ENCODE measurements around the gene BEND3.

DNA sequence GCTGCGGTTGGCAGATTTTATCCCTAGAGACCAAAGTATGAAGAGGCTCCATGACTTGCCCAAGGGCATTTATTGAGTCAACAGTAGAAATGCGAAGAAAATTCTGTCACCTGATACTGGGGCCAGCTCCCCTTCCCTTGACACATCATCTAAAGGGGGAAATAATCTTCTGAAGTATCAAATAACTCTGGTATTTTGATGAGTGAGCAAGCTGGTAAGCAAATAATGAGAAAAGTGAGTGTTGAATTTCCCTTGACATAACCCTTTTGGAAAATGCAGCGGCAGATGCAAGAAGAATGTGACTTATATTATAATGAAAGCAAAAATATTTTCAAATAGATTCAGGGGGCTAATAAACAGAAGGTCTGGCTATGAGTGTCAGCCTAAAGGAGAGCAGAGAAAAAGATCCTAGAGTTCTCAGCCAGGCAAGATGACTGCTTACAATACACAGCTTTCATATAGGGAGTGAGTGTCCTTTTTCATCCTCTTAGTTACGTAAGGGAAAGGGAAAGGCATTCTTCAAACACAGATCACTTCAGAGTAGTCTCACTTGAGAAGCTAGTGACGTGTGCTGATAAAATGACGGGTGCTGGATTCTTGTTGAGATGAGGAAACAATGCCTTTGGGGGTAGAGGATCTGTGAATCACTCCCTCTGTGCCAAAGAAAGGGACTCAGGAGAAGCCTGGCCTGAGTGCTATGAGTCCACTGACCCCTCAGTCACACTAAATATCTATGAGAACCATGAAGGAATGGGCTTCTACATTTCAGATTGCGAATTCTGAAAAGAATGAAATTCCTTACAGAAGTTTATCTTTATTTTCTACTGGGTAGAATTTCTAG is 117.1 kb downstream of the QRSL1 start:
- RRBS = no CpG with 5 or more reads among the region's 7 CpGs

DNA sequence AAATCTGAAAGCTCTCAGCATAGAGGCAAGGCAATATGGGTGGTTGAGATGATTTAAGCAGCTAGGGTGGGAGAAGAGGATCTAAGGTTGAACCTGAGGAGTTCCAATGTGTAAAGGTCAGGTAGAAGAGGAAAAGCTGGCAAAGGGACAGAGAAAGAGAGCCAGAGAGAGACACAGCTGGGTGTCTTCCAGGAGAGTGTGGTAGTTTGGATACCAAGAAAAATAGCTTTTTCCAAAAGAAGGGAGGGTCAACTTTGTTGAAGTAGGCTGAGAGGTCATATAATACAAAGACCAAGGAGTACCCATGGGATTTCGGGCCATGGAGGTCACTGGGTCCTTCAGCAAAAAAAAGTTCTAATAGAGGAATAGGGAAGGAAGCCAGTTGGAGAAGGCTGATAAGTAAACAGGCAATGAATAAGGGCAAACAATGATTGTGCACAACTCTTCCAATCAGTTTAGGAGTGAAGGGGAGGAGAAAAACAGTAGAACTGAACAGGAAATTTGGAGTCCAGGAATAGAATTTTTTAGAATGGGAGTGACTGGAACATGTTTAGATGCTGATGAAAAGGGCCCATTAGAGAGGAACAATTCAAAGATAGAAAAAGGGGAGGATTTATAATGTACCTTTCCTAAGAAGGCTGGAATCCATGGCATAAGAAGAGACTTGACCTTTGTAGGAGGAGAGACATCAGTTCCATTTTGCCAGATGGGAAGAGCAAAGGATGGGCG is 135.2 kb downstream of the QRSL1 start:
- RRBS = no CpG with 5 or more reads among the region's 2 CpGs

DNA sequence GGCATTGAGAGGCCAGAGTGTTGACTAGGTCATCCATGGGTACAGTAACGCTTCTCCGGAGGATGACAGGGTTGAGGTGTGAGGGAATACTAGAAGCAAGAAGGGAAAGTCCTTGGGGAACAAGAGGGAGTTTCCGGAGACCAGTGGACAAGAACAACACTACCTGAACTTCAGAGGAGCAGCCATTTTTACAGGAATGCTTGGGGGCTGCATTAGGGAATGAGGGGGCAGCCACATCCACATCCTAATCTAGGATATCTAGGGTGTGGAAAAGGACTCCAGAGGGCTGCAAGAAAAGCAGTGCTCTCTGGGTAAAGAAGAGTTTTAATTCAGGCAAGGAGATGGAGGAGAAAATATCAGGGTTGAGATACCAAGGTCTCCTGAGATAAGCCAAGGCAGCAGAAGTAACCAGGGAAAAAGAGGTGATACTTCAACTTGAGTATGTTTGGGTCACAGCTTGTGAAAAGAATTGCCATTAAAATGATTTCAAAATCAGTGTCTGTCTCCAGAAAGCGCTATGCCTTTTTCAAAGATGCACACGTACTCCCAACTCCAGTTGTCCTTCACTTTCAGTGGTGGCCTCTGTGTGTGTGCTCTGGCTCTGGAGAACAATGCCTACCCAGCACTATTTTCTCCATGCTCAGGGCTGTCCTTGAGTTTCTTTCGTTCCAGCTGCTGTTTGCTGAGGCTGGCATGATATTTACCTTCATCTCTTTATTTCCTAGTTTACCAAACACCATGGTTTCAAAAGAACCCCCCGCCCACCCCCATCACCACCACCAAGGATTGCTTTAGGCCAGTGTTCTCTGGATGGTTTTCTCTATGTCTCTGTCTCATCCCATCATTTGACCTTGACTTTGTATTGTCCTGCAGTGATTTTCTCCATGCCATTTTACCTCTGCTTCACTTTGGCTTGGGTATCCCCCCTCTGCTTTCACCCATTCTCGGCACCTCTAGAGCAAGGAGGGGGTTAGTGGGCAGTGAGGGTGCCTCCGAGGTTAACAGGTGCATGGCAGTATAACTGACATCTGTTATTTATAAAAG is 136.7 kb downstream of the QRSL1 start:
- RRBS = 47% methylated on average over 2 of the region's 9 CpGs

GRCh38 chr6:107115197-107116135 is at the start of gene BEND3:
Gene BEND3, minus strand, starts transcription at chr6:107115515.
- RRBS = 2% methylated on average over 46 of the region's 111 CpGs

DNA sequence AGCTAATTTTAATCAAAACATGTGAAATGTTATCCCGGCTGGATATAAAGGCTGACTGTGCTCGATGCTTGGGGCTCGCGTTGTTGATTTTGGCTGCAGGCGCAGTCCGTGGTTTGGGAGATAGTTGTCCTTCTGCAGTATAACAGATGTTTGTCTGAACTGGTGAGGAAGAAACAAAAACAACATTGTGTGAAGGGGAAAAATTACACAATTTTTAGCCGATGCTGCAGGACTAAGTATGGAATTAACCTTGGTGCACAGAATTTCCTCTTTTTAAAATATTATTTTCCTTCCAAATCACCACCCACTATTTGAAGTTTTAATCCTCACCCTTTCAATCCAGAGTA is 2.5 kb downstream of the SOBP start:
- RRBS = no CpG with 5 or more reads among the region's 7 CpGs

GRCh38 chr6:107539492-107539787 is 49.5 kb downstream of the SOBP start:
- RRBS = no CpG with 5 or more reads among the region's 6 CpGs

- RRBS = no CpG with 5 or more reads among the region's 1 CpG
Measured at GRCh38 chr6:107540309-107540637, 50.4 kb downstream of the SOBP start.

- RRBS = no CpG with 5 or more reads among the region's 3 CpGs
Measured at GRCh38 chr6:107561350-107561669, 71.4 kb downstream of the SOBP start.

DNA sequence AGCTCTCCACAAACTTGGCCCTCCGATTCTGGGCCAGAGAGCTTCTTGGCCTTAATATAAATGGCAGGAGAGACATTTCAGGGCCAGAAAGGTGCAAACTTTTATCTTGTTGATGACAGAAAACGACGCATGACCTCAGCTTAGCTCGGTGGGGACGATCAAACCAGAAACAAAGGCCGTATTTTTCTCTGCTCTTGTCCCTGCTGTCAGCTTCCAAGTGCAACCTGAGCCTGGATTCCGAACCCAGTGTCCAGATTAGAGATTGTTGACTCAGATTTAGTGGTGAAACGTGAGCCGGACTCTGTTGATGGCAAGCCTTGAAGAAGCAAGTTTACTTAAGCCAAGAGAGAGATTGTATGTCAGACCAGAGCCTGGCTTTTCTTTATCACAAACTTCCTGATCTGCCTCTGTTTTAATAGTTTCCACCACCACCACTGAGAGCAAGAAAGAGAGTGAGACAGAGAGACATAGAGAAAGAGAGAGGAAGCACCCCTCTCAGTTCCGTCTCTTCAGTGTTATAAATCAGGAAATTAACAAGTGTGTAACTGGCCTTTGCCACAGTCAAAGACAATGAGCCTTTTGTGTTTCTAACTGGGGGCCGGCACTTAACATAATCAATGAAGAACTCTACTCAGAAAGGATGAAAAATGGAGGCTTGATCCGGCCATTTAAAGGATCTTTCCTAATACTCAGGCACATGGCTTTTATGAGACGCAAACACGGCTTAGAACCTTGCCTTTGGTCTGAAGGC is 157.6 kb downstream of the SCML4 start:
- RRBS = no CpG with 5 or more reads among the region's 14 CpGs

DNA sequence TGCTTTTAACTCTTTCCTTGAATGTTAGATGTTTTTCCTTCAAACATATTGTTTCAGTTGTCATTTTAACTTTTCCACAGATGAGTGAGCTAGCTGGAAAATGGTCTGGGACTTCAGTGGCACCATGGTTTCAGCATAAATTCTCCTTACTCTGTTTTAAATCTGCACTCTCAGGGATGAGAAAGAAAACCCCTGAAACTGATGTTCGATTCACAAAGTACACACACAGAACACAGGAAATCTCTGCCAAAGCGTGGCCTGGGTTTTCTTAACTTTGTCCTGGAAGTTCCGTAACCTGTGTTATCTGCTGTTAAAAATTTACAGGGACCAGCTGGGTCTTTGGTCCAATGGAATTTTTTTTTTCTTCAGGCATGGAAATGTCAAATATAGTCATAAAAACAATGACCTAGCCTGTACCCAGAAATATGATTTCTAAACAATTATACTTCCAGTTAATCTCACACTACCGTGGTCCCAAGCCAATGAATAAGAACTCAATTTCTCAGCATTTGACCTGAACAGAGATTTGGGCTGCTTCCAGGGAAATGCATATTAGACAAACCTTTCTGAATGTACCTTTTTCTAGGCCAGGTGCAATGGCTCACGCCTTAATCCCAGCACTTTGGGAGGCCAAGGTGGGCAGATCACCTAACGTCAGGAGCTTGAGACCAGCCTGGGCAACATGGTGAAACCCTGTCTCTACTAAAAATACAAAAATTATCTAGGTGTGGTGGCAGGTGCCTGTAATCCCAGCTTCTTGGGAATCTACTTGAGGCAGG is 7.2 kb downstream of the SCML4 start:
- RRBS = no CpG with 5 or more reads among the region's 6 CpGs

- RRBS = 6% methylated on average over 14 of the region's 38 CpGs
Measured at GRCh38 chr6:107848023-107848614, 24.0 kb upstream of the SCML4 start.

DNA sequence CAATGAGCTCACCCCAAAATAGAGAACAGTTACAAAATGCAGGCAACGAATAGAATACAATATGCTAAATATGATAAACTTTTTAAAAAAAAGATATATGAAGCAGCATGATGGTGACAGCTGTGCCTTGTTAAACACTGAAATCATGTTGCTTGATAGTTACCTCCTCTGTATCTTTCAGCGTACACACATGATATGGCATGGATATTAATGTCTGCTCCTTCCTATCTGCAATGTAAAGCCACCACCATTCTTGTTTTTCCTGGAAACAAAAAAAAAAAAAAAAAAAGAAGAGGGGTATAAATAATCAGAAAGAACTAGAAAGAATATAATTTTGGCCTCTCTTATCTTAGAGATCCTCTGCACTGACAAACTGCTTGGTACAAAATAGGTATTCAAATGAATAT is 52.3 kb upstream of the SCML4 start:
- RRBS = no CpG with 5 or more reads among the region's 2 CpGs

- RRBS = no CpG with 5 or more reads among the region's 4 CpGs
Measured at GRCh38 chr6:107939063-107939428, 19.0 kb downstream of the SEC63 start.

GRCh38 chr6:108001941-108002140 is 43.8 kb upstream of the SEC63 start:
- RRBS = no CpG with 5 or more reads among the region's 4 CpGs

DNA sequence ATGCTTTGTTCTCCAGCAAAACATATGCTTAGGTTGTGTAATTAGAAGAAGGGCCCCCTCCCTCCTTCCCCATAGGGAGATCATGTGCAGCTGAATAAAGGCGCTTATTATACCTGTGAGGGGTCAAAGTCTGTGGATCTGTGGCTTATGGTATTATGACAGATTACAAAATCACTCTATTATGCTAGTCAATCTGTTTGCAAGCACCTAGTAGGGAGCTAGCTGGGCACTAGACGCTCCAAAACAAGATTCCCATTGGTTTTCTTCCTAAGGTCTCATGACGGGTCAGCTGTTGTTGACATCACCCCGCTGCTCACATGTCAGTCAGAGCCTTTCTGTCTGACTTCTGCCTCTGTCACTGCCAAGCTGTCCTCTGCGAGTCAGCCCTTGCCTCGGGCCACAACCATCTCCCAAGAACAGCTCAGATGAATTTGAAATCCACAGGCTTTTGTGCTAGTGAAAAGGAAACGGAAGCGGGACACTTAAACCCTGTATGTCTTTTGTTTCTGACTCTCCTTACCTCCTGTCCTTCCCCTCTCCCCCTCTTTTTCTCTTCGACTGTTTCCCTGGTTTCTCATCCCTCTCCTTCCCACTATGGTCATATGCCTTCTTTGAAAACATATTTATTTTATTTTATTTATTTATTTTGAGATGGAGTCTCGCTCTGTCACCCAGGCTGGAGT is 44.9 kb upstream of the SEC63 start:
- RRBS = no CpG with 5 or more reads among the region's 10 CpGs

DNA sequence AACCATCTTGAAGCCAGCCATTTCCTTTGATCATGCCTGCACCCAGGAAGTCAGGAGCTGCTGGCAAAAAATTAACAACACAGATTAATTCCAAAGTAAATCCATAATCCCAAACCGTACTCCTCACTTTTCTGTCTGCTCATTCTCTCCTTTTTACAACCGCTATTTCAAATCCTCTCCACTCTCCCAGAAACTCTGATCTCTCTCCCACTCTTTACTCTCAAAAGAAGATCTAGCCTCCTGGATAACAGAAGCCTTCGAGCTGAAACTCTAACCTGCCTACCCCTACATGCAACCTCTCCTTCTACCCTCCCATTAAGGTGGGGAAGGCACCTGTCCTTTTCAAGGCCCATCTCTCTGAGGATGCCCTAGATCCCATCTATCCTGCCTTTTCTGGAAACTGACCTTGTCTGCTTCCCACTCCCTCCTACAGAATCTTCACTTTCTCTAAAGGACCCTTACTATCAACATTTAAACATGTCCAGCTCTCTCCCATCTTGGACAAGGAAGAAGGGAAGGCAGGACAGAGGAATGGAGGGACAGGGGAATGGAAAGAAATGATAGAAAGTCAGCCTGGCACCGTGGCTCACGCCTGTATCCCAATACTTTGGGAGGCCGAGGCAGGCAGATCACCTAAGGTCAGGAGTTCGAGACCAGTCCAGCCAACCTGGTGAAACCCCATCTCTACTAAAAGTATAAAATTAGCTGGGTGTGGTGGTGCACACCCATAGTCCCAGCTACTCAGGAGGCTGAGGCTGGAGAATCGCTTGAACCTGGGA is 7.4 kb downstream of the OSTM1 start:
- RRBS = no CpG with 5 or more reads among the region's 8 CpGs

- RRBS = no CpG with 5 or more reads among the region's 2 CpGs
Measured at GRCh38 chr6:108127694-108128249, 38.0 kb upstream of the NR2E1 start.

GRCh38 chr6:108200621-108201092 is 34.8 kb downstream of the NR2E1 start:
- RRBS = no CpG with 5 or more reads among the region's 9 CpGs

GRCh38 chr6:108348507-108349000 is 53.7 kb downstream of the AFG1L start:
- RRBS = no CpG with 5 or more reads among the region's 1 CpG

DNA sequence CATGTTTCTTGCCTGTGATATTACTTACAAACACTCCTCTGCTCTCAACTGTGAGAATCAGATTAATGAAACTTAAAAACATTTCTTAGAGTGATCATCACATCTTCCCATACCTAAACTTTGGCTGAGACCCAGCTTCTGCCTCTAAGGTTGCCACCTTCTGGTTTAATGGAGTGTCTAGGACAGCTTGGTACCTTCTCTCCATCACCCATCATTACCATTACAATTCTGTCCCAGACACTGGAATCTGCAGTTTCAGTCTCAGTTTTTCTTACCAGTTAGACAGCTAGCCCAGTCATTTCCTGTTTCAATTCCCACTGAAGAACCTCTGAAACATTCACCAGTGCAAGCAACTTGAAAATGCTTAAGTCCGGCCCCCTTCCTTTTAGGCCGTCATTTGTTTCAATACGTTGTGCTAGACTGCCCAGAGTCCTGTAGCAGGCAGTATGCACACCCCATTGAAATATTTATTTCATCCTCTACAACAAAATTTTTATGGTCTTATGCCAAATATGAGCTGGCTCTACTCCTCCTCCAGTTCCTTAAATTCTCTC is 107.0 kb upstream of the FOXO3 start:
- RRBS = no CpG with 5 or more reads among the region's 3 CpGs

Data from aortic smooth muscle cell (primary cell).